Metanephros (tissue), 2 donors: ENCODE measurements around a stretch of chr10.

DNA sequence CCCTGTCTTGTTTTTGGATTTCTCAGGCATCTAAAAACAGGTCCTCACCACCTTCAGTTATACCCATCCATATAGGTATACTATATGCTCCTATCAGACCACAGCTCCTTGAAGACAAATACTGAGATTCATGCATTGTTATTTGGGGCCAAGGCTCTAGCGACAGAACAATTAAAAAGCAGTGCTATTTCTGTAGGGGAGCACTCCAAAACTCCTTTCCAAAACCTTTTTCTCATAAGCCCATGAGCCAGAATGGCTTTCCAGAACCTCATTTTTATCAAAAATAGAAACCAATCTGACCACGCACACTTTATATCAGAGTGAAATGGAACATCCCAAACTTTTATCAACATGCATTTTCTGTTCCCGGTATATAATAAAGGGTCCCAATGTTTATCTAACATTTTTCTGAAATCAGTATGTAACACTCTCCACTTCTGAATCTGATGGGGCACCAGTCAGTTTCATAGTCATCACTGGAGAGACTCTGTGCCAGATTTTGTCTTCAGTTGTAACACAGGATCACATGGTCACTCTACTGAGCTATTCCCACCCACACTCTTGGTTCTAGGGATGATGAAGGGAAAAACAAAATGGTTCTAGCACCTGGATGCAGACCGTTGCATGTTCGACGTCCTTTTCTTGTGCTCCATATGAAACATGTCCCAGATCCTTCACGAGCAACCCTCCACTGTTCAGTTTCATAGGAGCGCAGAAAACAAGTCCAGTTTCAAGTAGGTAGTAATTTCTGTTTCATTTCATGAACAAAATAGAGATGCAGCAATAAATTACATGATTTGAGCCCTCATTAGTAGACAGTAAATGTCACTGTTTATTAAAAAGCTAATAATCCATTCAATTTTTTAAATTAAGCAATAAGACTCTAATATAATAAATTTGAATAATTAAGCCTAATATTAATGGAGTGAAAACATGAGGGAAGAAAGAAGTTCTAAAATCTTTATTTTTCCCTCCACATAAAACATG, 51.6 kb downstream of the KCNMA1 start:
- RAMPAGE, long total RNA, result no peak

DNA sequence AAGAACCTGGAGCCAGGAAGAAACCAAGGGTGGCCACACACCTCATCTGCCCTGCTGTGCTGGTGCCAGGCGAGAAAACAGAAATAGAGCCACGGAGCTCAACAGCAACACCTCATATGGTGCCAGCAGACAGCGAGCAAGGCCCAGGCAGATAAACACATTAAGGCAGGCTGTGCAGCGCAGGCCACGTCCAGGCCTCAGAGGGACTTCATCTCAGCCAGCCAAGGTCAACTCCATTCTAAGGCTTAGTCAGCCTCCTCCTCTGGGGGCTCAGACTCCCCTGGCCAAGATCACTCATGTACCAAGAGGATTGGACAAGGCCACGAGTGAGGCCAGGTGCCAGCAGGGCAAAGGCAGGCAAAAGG, 46.7 kb downstream of the KCNMA1 start:
- RAMPAGE, long total RNA, result no peak

DNA sequence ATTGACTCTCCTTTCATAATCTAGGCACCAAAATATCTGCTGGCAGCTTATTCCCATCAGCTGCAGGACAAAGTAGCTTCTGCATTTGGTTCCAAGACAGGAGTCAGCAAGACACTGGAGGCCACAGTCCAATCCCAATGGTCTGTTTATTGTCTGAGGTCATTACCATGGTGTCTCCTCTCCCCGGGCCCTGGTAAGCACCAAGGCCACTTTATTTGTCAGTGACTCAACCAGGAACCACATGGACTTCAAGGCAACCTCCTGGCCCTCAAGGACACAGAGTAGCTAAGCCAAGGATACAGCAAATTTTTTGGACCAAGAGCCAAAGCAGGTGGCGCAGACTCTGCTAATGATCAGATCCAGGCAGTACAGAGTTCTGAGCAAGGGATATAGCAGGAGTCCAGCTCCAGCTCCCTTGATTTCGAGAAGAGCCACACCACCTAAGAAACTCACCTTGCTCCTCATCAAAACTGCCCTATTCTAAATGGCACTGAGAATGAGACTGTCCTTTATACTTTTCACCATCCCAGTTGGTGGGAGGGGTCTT, 36.0 kb downstream of the KCNMA1 start:
- RAMPAGE, long total RNA, result no peak

DNA sequence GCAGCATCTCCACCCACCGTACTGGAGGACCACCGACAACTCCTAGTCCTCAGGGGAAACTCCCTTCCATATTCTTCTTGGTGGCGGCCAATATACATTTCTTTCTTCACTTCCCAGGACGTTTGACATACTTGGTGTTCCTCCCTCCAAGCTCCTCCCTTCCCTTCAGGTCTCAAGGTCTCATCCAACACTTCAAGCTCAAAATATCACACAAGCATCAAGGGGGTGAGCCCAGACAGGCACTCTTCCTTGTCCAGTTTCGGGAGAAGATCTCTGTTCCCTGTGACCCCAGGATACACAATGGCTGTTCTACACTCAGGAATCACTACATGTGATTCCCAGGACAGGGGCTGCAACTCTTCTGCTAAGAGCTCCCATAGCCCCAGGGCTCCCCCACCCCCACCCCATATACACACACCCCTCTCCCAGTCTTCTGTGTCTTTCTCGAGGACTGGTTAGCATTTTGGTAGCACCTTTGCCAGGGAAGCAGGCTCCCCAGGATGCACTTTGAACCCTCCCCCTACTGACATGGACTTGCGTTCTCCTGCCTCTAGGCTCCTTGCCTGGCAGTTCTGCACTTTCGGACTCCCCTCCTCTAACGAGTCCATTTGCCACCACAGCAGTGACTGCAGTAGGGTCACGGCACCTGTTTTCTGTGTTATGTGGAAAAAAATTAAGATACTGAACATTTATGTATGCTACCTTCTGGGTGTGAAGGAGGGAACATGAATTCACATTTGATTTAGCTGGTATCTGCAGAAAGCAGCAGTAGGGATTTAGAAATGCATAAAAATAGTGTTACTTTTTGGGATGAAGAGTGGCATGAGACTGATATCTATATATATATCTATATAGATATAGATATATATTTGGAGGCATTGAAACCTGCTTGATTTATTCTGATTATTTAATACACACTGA, 141.4 kb upstream of the KCNMA1 start:
- RAMPAGE, long total RNA, result no peak

DNA sequence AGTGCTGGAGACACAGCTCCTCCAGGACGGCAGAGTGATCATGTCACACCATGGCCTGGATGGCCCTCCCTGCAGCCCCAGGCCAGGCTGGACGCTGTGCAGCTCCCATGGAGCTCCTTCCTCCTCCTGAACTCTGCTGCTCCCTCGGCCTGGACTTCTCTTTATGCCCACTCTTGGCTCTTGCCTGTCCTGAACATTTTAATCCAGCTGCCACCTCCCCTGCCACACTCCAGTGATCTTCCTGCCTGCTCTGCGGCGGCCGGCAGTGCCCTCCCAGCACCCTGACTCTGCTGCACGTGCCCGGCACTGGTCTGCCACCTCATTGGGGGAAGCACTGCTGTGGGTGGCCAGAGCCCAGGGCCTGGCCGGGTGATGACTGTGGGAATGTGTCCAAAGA, 116.1 kb downstream of the DLG5 start:
- RAMPAGE, long total RNA, result no peak

DNA sequence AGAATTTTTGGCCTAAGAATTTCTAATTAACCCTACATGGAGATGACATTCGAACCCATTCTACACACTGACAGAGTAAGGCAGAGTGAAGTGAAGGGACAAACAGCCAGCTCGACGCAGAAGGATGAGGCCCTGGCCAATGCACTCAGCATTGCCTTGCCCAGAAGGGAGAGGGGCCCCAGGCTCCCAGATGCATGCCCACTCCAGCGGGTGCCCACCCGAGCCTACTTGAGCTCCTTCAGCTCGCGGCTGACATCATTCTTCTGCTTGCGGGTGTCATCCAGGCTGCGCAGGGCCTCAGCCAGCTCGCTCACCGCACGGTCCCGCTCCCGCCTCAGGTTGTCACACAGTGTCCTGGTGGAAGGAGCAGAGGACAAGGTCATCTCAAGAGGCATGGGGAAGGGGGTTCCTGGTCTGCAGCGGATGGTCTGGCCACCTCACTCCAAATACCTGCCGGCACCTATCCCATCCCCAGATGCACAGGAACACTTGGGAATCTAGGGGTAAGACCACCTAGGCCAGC, 92.8 kb downstream of the DLG5 start:
- RAMPAGE, long total RNA, result no peak

GRCh38 chr10:77866417-77867120, 60.0 kb downstream of the DLG5 start:
- RAMPAGE, long total RNA, result no peak

DNA sequence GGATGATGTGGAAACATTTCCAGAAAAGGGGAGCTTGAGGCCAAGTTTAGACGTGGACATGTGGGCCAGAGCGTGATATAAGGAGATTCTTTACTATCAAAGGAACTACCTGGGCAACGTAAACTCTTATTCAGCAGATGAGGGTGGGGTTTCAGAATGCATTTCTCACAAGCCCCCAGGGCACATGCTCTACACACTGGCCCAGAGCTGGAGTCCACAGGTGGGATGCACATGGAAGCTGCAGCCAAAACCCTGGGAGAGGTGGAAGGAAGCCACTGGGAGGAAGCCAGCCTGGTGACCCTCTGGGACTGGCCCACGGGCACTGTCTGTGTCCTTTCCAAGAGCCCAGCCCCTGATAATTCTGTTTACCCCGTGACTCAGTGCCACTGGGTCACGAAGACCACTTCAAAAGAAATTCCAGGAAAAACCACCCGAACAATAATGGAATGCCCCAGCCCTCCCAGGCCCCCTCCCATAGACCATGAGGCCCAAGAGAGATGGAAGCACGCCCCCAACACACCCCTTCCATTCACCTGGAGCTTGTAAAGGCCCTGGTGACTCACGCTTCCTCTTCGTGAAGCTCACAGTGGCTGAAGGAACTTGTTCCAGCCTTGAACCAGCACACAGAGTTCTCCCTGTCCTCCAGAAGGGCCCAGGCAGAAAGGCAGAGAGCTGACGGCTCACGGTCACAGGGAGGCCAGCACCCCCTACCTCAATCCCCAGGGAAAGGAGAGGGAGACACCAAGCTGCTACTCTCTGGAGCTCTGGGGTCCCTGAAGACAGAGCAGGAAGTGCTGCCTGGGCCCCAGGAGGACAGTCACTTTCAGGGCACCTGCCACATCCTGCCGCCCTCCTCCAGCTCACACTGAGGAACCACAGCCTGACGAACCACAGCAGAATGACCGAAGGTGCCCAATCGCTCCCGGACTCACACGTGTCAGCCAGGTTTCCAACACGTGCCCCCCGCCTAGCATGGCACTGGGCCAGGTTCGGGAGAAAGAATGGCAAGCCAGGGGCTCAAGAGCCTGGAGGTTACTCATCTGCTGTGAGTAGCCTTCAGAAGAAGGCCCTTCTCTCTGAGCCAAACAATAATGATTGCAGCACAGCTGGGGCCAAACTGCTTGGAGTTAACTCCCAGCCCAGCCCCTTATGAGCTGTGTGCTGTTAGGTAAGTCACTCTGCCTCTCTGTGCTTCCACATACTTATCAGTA, 53.0 kb downstream of the DLG5 start:
- RAMPAGE, long total RNA, result no peak

GRCh38 chr10:77904371-77904900, 22.1 kb downstream of the DLG5 start:
- RAMPAGE, long total RNA, result no peak

DNA sequence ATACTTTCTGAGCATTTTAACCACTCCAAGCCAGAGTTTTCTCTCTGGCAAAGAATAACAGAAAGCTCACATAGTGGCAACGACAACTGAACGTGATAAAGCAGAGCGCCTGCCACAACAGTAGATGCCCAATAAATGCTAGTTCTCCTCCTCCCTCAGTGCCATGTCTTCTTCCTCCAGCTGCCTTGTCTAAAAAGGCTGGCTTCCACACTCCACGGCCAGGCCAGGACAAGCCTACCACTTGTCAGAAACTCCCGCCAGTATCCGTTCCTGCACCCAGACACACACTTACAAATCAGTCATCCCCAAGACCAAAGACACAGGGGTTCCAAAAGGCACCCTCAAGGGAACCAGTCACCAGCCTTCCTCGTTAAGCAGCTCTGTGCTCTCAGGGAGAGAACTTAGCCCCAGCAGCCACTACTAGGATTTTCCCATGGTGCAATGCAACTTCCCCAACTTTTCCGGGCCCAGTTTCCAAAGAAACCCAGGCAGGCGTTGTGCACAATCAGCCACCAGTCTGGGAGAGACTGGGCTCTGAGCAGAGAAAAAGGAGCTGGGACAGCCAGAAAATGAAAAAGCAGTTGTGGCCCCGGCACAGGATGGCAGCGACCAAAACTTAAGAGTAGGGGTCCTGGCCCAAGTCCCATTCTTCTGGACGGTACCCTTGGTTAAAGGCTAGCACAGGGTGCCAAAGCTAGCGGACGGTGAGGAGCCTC, 1.2 kb downstream of the DLG5 start:
- RAMPAGE, long total RNA, result no peak

GRCh38 chr10:77989149-77989752, 40.1 kb downstream of the POLR3A start:
- RAMPAGE, long total RNA, result no peak

DNA sequence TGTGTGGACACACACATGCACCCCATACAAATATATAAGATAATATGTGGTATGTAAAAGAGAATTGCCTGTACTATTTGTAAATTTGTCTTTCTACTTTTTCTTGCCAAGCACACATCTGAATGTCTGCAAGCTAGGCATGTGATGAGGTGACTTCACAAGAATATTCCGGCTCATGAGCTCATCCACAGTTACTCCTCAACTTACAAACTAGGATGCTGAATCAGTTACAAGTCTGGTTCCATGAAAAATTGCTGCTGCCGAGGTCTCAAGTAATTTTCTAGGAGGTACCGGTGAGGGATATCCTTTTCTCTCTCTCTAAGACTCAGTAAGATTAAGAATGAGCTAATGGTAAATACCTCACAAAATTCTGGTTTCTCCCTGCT, 26.4 kb downstream of the POLR3A start:
- RAMPAGE, long total RNA, result no peak

DNA sequence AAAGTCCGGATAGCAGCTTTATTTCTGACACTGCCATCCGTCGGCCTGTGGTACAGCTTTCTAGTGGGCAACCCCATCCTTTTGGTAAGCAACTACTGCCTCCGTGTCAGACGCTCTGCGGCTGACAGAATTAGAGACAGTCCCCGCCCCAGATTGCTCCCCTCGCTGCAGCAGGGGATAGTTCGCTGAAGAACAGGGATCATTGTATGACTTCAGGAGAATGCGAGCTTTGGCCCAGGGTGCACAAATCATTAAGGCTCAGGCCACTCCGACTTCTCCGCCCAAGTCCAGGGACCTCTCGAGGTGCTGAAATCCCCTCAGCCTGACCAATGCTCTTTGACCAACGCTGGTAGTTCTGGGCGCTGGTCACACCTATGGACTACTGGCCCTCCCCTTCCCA, 447 bp downstream of the POLR3A start:
- RAMPAGE, long total RNA, result no peak

- RAMPAGE, long total RNA, result no peak
These were observed 266.2 kb downstream of the RPS24 start for GRCh38 chr10:78299775-78300430.

- RAMPAGE, long total RNA, result no peak
These were observed 325.8 kb upstream of the ZMIZ1 start for GRCh38 chr10:78742737-78743647.

DNA sequence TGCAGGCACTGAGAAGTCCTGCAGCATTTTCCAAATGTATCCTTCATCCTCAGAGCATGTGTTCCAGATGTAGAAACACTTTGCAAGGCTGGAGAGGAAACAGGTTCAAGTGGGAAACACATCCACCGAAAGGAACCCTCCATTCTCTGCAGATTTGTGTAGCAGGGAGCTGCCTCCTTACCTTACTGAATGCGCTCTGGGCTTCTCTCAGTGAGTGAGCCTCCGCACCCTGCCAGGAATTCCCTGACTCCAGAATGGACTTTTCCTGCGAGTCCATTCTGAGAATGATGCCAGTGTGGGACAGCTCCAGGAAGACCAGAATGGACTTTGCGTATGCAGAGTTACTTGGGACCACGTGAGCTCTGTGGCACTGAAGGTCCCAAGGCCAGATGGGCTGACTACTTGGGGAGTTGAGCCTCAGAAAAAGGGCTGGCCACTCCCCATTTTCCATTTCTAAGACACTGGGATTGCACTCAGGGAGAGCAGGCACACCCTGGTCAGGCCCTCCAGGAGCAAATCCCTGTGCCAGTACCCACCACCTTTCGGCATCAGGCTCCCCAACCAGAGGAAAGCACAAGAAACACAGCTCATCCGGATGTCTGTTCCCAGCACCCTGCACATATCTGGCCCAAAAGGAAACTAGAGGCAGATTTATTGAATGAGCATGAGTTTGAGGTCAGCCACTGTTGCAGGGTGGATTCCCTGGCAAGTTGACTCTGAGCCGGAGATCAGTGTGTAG, 324.7 kb upstream of the ZMIZ1 start:
- RAMPAGE, long total RNA, result no peak

DNA sequence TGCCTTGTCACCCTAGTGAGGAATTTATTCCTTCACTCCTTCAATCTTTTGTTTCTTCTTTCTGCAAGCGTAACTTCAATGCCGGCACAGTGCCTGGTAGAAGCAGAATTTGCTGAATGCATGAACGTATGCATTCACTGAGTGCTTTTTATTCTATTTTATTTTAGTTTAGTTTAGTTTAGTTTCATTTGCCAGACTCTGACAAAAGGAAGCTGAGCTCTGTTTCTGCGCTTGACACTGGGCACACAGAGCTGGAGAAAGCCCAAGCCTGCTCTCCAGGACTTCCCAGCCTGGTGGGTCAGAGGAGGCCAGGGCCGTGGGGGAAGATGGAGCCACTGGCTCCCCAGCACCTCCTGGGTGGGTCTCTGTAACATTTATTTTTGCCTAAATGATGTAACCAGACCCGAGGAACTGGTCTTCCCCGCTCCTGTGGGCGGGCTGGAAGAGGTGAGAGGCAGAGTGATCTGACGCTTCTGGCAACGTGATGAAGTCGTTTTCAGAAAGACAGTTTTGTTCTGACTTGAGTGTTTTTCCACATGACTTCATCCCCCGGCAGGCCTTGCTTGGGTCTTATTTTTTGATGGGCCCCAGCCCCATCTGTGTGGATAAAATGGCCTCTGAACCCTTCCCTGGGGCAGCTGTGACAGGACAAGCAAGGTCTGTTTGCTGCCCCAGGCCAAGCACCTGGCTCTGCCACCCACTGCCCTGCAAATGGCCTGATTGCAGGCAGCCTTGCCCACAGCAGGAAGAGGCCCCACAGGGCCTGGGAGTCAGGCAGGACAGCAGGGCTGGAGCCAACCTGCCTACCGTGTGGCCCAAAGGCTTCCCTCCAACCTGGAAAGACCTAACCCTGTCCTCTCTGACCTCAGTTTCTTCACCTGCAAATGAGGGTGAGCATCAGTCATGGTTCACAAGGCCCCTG, 305.0 kb upstream of the ZMIZ1 start:
- RAMPAGE, long total RNA, result no peak

GRCh38 chr10:78960417-78960887, 108.3 kb upstream of the ZMIZ1 start:
- RAMPAGE, long total RNA, result no peak

- RAMPAGE, long total RNA, result no peak
These were observed 105.0 kb upstream of the ZMIZ1 start for GRCh38 chr10:78963746-78964156.

DNA sequence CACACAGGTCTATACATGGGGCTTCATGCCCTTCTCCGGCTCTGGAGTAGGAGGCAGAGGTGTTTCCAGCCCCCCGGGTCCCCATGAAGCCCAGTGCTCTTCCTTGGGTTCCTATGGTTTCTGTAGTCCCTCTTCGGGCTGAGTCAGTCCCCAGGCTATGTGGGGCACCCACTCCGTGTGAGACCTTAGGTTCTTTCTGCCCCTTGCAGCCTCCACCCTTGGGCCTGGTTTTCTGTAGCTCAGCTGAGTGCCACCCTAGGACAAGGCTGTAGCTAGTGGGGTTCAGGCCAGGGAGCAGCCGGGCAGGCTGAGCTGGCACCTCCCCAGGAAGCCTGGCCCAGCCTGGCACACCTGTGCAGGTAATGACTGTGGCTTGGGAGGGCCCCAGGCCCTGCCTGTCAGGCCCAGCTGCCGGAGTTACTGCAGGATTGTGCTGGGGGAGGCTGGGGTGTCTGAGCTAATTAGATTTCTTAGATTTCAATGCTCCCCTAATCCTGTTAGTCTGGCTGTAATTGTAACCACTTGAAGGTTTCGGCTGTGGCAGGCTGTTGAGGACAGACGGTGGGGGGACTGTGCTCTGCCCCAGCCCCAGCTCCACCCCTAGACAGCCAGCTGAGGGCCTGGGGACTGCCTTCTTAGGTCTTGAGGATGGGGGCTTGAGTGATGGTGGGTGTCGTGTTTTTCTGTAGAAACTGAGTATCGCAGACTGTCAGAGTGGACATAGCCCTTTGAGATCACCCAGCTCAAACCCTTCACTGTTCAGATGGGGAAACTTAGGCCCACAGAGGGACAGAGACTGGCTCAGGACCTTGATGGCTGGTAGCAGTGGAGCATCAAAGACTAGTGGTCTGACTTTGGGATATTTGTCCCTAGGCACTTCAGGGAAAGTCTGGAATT, 6.0 kb downstream of the ZMIZ1 start:
- RAMPAGE, long total RNA, result no peak